Epithelial cell of alveolus of lung (primary cell): ENCODE measurements around a stretch of chr4.

DNA sequence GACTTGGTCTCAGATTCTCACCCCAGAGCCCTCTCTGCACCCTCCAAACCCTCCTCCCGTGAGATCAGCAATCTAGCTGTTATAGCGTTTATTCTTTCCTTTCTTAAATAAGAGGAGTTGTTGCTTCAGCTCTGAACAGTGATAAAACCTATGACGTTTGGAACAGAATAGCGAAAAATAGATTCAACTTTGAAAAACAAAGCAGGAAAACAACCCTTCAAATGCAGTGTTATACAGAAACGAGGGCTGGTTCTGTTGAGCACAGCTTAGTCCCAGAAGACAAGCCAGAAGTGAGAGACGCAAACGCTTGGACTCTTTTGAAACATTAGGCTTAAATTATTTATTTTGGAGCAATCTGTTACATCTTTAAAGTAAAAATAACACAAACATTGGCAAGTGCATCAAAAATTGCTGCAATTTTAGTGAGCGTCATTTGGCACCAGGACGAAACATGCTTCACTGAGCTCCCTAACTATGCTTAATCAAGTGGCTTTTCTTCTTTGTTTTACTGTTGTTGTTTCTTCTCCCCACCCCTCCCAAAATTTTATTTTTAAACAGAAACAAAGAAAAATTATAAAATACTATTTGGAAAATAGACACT is 63.5 kb downstream of the ENPP6 start:
- RAMPAGE, long total RNA = no peak
- RRBS = no CpG with 5 or more reads among the region's 9 CpGs

GRCh38 chr4:184230164-184230532 is 12.5 kb upstream of the ENPP6 start:
- RAMPAGE, long total RNA = no peak
- RRBS = no CpG with 5 or more reads among the region's 12 CpGs

GRCh38 chr4:184351782-184352361 is 122.5 kb downstream of the IRF2 start:
- RAMPAGE, long total RNA = no peak
- RRBS = no CpG with 5 or more reads among the region's 12 CpGs

GRCh38 chr4:184366758-184367437 is 107.5 kb downstream of the IRF2 start:
- RAMPAGE, long total RNA = no peak
- RRBS = no CpG with 5 or more reads among the region's 8 CpGs

DNA sequence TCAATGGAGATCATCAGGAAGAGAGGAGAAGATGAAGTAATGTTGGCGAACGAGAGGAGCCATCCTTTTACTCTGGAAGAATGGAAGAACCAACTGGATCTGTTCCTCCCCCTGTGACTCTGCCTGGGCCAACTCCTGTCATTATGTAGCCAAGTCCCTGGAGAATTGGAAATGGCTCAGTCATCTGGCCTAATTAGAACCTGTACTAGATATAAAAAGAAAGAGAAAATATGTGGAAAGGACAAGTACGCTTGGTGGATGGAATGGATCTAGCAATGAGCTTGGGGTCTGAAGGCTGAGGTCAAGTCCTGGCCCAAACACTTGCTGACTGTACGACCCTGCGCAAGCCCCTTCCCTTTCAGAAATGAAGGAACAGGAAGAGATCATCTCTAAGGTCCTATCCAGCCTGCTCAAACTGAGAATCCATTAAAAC is 76.5 kb downstream of the IRF2 start:
- RAMPAGE, long total RNA = no peak
- RRBS = no CpG with 5 or more reads among the region's 5 CpGs

- RAMPAGE, long total RNA = no peak
- RRBS = 97% methylated on average over 5 of the region's 24 CpGs
These were observed 75.4 kb downstream of the IRF2 start for GRCh38 chr4:184398761-184399501.

DNA sequence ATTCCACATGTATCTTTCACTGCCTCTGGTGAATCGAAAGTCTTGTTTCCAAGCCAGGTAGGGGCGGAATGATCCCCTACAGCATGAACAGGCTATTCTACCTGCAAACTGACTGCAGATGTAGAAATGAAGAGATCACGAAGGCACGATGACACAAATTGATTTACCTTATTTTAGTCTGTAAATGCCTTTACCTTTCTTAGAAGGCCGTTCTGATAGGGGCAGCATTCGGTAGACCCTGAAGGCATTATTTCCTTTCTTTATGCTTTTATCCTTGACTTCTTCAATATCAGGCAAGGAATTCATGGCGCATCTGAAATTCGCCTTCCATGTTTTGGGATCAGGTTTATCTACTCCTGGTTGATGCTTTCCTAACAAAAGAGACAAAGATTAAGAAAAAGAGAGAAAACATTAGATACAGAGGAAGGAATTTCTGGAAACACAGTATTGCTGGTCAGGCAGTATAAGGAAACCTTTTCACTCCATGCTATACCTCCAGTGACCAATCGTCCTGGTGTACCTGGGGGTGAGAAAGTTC is 55.9 kb downstream of the IRF2 start:
- RAMPAGE, long total RNA = no peak
- RRBS = no CpG with 5 or more reads among the region's 9 CpGs

DNA sequence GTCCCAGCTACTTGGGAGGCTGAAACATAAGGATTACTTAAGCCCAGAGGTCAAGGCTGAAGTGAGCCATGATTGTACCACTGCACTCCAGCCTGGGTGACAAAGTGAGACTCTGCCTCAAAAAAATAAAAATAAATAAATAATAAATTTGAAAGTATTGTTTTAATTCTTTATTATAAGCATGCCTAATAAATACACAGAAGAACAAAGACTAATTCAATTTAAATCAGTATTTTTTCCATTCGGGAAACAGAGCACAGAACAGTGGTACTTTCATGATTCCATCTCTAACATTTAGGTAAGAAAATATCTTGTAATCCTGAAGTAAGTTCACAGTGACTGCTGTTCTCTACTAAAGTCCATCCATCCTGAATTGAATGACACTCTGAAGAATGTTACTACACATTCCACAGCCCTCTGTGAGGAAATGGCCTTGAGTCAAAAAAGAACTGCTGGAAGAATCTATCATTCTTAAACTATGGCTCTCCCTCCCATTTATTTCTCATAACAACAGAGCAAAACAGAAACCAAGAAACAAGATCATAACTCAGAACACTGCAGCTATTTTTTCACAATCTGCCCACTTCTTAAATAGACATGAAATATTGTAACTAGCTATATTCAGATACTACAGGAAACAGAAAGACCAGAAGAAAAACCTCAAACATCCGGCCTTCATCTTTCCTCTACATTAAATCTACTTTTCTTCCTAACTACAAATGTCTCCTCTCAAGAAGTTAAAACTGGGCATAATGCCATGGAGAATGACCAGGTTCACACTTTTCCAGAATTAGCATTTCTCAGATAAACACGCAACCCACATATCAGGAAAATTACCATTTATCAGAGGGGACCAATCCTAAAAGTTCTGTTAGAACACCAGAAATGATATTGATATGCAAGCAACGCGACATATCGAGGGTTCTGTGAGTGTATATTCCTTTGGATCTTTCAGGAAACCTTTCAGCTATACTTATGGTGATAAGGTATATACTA is 60.1 kb upstream of the IRF2 start:
- RAMPAGE, long total RNA = no peak
- RRBS = no CpG with 5 or more reads among the region's 6 CpGs

GRCh38 chr4:184537959-184538436 is 63.6 kb upstream of the IRF2 start:
- RAMPAGE, long total RNA = no peak
- RRBS = no CpG with 5 or more reads among the region's 19 CpGs

- RAMPAGE, long total RNA = no peak
- RRBS = no CpG with 5 or more reads among the region's 7 CpGs
These were observed 17.3 kb downstream of the ACSL1 start for GRCh38 chr4:184808173-184809202.

- RAMPAGE, long total RNA = no peak
- RRBS = no CpG with 5 or more reads among the region's 2 CpGs
These were observed 4.5 kb downstream of the ACSL1 start for GRCh38 chr4:184821269-184821693.

- RAMPAGE, long total RNA = no peak
- RRBS = no CpG with 5 or more reads among the region's 8 CpGs
These were observed 24.5 kb upstream of the ACSL1 start for GRCh38 chr4:184850241-184850695.

GRCh38 chr4:185211031-185211142 is 1.5 kb downstream of the SNX25 start:
- RAMPAGE, long total RNA = no peak
- RRBS = no CpG with 5 or more reads among the region's 1 CpG

DNA sequence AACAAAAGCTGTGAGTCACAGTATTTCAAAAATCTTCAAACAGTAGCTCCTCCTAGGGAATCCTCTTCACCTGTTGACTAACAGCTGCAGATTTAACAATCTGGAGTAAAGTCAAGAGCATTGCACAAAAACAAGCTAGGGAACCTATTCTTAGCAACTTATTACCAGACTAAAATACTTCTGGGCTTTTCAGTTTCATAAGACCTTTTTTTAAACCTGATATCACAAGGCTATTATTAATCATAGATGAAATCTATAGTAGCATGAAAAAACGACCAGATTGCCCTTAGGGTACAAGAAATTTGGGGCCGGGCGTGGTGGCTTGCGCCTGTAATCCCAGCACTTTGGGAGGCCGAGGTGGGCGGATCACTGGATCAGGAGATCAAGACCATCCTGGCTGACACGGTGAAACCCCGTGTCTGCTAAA is 8.2 kb upstream of the CCDC110 start:
- RAMPAGE, long total RNA = no peak
- RRBS = no CpG with 5 or more reads among the region's 8 CpGs

- RAMPAGE, long total RNA = no peak
- RRBS = no CpG with 5 or more reads among the region's 4 CpGs
These were observed 43.1 kb upstream of the PDLIM3 start for GRCh38 chr4:185578359-185578785.

DNA sequence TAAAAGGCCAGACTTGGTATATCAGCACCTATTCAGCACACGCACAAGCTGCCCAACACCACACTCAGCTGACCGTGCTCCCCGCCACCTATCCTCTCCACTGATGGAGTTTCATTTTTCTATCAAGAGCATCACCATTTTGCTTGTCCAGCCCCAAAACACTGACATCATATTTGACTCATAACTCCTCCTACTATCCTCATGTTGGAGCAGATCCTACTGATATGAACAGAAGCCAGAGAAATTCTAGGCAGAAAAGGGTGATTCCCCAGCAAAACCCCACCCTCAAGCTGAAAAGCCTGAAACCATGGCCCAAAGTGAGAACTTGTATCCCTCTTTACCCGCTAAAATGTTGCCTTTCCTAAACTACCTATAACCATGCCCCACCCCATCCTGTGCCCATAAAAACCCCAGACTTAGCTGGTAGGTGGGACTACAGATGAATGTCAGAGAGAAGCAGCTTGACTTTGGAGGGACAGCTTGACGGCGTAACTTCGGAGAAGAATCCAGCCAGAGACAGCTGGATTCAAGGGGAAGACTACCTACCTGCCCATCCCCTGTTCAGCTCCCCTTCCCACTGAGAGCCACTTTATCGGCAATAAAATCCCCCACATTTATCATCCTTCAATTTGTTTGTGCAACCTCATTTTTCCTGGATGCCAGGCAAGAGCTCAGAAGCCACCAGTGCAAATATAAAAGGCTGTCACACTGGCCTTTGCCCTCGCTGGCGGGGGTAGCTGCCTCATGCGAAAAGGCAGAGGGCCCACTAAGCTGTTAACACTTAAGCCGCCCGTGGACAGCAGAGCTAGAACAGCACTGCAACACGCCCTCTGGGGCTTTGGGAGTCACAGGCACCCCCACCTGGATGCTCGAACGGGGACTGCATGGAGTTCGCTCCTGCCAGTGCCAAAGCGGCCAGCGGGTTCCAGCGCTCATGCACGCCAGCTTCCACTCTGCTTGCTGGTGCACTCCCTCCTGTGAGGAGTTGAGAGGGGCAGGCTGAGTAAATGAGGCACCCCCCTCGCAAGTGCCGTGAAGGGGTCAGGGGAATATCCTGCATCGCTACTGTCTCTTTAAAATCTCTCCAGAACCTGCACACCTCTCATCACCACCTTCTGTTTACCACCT is 99.8 kb downstream of the SORBS2 start:
- RAMPAGE, long total RNA = no peak
- RRBS = no CpG with 5 or more reads among the region's 24 CpGs

- RAMPAGE, long total RNA = no peak
- RRBS = no CpG with 5 or more reads among the region's 1 CpG
These were observed 98.2 kb downstream of the SORBS2 start for GRCh38 chr4:185713739-185714248.

DNA sequence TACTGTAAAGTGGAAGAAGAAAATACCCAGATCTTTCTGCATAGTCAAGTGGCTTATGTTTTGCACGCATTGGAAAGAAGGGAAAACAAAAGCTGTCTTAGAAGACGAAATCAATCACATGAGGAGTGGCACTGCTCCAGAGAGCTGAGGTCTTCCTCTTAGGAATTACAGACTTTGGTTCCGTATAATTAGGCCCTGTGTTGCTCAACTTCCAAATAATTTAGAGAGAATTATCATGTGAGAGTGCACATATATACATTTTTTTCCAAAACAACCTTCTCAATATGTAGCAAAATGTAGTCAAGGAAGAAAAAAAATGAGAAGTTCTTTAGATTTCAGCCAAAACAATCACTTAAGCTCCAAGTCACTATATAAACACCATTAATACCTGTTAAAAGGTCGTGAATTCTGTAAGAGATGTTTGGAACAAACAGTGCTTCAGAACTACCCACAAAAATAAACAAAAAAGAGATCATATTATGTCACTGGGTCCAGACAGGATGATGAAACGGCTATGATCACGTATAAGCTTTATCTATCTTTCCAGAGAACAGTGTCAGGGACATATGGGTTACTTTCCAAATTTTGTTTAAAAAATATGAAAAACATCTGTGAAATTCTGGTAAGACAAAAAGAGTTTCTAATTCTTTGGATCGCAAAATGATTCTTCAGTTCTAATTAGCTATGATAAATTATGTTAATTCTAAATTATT is 90.2 kb downstream of the SORBS2 start:
- RAMPAGE, long total RNA = no peak
- RRBS = no CpG with 5 or more reads among the region's 7 CpGs

DNA sequence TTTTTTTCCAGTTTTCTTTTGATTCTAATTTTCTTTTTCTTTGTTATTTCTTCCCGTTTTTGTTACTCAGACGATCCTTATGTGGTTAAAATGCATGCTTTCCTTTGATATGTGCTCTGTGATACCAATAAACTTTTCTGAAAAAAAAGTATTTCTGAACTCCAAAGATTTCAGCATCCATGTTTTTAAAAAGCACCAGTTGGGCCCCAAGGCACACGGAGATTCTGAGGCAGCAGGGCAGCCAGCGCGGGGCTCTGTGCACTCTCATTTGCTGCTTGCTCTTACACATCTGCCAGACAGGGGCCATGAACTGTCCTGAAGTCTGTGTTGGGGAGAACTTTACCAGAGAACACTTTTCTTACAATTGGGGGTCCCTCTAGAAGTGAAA is 38.0 kb downstream of the SORBS2 start:
- RAMPAGE, long total RNA = no peak
- RRBS = no CpG with 5 or more reads among the region's 5 CpGs

DNA sequence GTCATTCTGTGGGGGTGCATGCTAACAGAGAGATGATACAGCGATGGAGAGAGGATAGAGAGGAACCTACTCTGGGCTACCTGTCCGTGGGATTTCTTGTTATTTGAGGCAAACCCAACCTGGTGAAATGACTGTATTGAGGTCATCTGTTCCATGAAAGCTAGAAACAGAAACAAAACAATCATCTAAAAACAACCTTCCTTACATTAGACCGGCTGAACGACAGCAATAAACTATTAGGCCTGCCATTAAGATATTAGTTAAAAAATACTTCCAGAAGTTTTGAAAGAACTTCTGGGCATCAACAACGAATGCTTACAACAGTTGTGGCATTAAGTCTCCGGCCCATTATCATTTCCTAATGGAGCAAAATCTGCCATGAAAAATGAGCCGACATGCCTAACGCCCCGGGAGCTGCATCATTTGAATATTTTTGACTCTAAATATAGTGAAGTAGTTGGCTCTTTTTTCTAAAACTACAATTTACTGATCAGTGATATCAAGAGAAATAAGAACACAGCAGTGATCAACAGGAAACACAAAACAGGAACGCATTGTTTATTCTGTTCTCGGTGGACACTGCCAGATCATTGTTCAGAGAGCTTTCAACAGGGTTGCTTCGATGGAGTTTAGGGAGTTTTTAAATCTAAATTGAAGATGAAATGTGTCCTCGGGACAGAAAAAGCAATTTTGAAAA is 27.4 kb downstream of the SORBS2 start:
- RAMPAGE, long total RNA = no peak
- RRBS = 34% methylated on average over 5 of the region's 13 CpGs